Uterus (tissue), 7 donors: ENCODE measurements around the gene DMRT3.

DNA sequence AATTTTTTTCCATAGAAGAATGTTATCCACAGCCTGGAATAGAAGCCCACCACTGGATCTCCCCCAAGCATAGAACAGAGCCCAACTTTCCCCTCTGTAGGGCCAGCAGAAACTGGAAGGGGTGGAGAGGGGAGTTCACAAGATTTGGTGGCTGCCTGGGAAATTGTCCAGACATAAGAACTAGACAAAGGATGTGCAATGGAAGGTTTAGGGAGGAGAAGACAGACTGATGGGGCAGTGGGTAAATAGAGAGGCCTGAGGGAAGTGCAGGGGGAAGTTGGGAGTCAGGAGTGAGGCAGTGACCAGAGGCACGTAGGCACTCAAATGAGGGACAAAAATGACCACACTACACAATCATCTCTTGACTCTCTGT is 6.0 kb upstream of the DOCK8 start:
- PRO-cap, 4 experiments: no peak in any of the 4 experiments
- RAMPAGE, long total RNA, 2 experiments: no peak in any of the 2 experiments
- RRBS: no CpG with 5 or more reads among the region's 1 CpG

GRCh38 chr9:211407-211960 is 3.2 kb upstream of the DOCK8 start:
- PRO-cap, 4 experiments: no peak in any of the 4 experiments
- RAMPAGE, long total RNA, 2 experiments: no peak in any of the 2 experiments
- RRBS: no CpG with 5 or more reads among the region's 5 CpGs

DNA sequence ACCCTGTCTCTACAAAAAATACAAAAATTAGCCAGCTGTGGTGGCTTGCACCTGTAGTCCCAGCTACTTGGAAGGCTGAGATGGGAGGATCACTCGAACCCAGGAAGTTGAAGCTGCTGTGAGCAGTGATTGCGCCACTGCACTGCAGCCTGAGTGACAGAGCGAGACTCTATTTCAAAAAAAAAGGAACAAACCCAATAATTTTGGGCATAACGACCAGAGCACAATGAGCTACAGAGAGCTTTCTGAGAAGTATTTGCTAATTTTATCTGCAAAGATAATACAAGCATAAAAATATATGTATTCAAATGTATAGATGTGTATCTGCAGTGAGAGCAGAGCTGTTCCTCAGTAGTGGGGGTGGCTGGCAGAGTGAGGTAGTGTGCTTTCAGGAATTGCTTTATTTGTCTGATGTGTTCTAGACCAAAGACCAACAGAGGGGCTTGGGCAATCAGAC is 5.1 kb downstream of the DOCK8 start:
- PRO-cap, 4 experiments: no peak in any of the 4 experiments
- RAMPAGE, long total RNA, 2 experiments: no peak in any of the 2 experiments
- RRBS: no CpG with 5 or more reads among the region's 4 CpGs

DNA sequence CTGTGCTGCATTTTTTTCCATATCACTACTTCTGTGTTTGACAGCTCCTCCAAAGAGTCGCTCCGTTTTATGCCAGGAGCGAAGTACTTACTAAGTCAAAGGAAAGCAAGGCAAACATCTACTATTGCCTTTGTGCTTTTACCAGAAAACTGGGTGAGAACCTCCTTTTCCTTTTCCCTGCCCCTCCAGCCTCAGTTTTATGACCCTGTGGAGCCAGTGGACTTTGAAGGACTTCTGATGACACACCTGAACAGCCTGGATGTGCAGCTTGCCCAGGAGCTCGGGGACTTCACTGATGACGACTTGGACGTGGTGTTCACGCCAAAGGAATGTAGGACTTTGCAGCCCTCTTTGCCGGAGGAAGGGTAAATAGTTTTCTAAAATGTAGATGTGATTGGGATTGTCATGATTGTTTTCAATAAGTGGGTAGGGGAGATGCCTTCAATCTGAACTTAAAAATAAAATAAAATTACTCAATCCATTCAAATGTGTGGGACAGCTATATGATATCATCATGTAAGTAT is 71.7 kb downstream of the DOCK8 start:
- PRO-cap, 4 experiments: no peak in any of the 4 experiments
- RAMPAGE, long total RNA, 2 experiments: no peak in any of the 2 experiments
- RRBS: no CpG with 5 or more reads among the region's 8 CpGs

- PRO-cap, 4 experiments: no peak in any of the 4 experiments
- RAMPAGE, long total RNA, 2 experiments: no peak in any of the 2 experiments
- RRBS: no CpG with 5 or more reads among the region's 4 CpGs
Observed at GRCh38 chr9:510419-510730, 5.9 kb downstream of the KANK1 start.

GRCh38 chr9:565658-565983 is 61.1 kb downstream of the KANK1 start:
- PRO-cap, 4 experiments: no peak in any of the 4 experiments
- RAMPAGE, long total RNA, 2 experiments: no peak in any of the 2 experiments
- RRBS: no CpG with 5 or more reads among the region's 5 CpGs

- PRO-cap, 4 experiments: no peak in any of the 4 experiments
- RAMPAGE, long total RNA, 2 experiments: no peak in any of the 2 experiments
- RRBS: no CpG with 5 or more reads among the region's 2 CpGs
Observed at GRCh38 chr9:593794-594336, 89.4 kb downstream of the KANK1 start.

GRCh38 chr9:650421-650883 is 146.0 kb downstream of the KANK1 start:
- PRO-cap, 4 experiments: no peak in any of the 4 experiments
- RAMPAGE, long total RNA, 2 experiments: no peak in any of the 2 experiments
- RRBS: no CpG with 5 or more reads among the region's 2 CpGs

- PRO-cap, 4 experiments: no peak in any of the 4 experiments
- RAMPAGE, long total RNA, 2 experiments: no peak in any of the 2 experiments
- RRBS: no CpG with 5 or more reads among the region's 2 CpGs
Observed at GRCh38 chr9:689433-689766, 152.1 kb upstream of the DMRT1 start.

- PRO-cap, 4 experiments: peak in 4 of 4 experiments; most common plus-strand start chr9:693696 (in 4); most common minus-strand start chr9:693602 (in 3)
- RAMPAGE, long total RNA, 2 experiments: no peak in any of the 2 experiments
- RRBS: no CpG with 5 or more reads among the region's 9 CpGs
Observed at GRCh38 chr9:692891-693950, 148.3 kb upstream of the DMRT1 start.

DNA sequence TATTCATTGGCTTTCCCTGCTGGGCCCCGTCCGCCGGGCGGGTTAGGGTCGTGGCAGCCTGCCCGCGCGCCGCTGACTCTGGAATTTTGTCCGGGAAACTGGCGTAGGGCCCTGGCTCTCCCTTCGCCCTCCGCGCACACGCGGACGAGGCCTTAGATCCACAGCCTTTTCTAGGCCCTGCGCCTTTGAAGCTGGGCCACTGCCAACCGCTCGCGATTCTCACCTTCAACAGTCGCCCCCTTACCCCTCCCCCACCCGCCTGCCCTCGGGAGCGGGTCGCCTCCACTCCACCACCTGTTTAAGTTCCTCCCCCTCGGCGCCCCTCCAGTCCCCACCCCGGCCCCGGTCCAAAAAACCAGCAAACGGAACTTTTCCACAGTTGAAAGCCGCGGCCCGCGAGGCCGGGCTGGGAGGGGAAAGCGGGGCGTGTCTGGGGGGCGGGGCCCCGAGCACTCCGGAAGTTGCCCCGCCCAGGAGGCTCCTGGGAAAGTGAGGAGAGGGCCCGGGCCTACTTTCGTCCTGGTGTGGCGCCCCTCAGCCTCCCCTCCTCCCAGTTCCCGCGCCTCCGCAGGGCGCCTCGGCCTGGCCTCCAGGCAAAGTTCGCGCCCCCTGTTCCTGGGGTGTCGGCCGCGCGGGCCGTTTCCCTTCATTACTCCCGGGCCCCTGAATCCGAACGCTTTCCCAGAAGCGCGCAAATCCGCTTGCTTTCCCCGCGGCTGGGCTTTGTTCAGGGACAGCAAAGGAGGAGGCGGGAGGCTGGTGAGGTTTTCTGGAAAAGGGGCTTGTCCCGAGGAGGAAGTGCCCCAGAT is 4.6 kb upstream of the DMRT3 start:
- PRO-cap, 4 experiments: peak in 1 of 4 experiments; most common plus-strand start position 473 of the sequence (in 1); most common minus-strand start position 395 of the sequence (in 1)
- RAMPAGE, long total RNA, 2 experiments: no peak in any of the 2 experiments
- RRBS: 3% methylated on average over 20 of the region's 67 CpGs

DNA sequence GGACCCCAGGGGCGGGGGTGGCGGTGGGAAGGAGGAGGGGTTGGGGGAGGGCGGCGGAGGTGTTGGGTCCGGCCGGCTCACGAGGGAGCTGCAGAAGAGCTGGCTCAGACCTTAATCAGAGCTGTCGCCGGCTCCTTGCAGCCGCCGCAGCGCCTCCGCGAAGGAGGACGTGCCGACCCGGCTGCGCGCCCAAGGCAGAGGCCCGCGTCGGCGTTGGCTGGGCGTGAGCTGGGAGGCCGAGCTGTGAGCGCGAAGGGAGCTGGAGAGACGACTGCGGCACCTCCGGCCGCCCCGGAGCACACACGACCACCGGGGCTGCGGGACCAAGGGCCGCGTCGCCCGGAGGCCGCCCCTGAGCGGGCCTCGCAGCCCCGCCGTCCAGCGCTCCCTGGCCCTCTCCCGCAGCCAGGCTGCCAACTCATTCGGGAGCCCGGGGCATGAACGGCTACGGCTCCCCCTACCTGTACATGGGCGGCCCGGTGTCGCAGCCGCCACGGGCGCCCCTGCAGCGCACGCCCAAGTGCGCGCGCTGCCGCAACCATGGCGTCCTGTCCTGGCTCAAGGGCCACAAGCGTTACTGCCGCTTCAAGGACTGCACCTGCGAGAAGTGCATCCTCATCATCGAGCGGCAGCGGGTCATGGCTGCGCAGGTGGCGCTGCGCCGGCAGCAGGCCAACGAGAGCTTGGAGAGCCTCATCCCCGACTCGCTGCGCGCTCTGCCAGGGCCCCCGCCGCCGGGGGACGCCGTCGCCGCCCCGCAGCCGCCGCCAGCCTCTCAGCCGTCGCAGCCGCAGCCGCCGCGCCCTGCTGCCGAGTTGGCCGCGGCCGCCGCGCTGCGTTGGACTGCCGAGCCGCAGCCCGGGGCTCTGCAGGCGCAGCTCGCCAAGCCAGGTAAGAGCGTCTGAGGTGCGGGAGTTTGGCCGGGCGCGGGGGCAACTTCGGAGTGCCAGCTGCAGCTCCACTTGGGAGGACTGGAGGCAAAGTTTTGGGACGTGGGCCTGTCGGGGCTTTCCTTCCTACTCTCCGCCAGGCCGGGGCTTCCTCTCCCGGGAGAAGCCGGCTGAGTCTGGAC is at the start of gene DMRT3:
Gene DMRT3 (plus strand): TSS at position 91 of the 1,072 bp plus-strand sequence.
- PRO-cap, 4 experiments: no peak in any of the 4 experiments
- RAMPAGE, long total RNA, 2 experiments: no peak in any of the 2 experiments
- RRBS: 3% methylated on average over 62 of the region's 118 CpGs

GRCh38 chr9:1010766-1011270 is 34.4 kb downstream of the DMRT3 start:
- PRO-cap, 4 experiments: no peak in any of the 4 experiments
- RAMPAGE, long total RNA, 2 experiments: no peak in any of the 2 experiments
- RRBS: no CpG with 5 or more reads among the region's 6 CpGs

GRCh38 chr9:1044619-1045176 is 5.5 kb upstream of the DMRT2 start:
- PRO-cap, 4 experiments: no peak in any of the 4 experiments
- RAMPAGE, long total RNA, 2 experiments: no peak in any of the 2 experiments
- RRBS: no CpG with 5 or more reads among the region's 15 CpGs

- PRO-cap, 4 experiments: no peak in any of the 4 experiments
- RAMPAGE, long total RNA, 2 experiments: no peak in any of the 2 experiments
- RRBS: no CpG with 5 or more reads among the region's 7 CpGs
Observed at GRCh38 chr9:1979649-1980451, 35.3 kb upstream of the SMARCA2 start.

- PRO-cap, 4 experiments: peak in 2 of 4 experiments; most common minus-strand start chr9:2018912 (in 2)
- RAMPAGE, long total RNA, 2 experiments: no peak in any of the 2 experiments
- RRBS: no CpG with 5 or more reads among the region's 2 CpGs
Observed at GRCh38 chr9:2018762-2019158, 3.6 kb downstream of the SMARCA2 start.

DNA sequence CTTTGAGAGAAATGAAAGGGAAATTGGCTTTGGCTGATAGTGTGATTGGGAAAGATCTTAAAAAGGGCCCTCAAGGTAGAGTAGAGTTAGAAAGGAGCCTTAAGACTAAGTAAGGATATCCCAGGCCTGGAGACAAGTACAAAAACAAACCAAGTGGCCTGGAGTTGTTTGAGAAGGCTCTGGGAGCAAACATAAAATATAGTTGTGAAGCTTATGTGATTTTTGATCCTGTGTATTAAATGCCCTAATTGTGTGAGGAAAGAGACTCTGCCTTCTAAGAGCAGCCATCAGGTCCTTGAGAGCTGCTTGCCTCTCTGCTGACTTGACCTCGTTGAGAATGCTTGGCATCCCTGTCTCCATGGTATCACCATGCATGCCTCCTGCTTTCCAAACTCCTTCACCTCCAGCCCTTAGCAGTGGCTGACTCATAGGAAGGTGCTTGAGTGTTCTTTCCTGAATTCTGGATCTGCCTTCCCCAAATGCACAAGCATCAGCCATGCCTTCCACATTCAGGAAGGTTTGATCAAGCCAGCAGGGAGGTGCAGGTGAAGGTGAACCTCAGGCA is 78.9 kb downstream of the SMARCA2 start:
- PRO-cap, 4 experiments: no peak in any of the 4 experiments
- RAMPAGE, long total RNA, 2 experiments: no peak in any of the 2 experiments
- RRBS: no CpG with 5 or more reads among the region's 1 CpG

DNA sequence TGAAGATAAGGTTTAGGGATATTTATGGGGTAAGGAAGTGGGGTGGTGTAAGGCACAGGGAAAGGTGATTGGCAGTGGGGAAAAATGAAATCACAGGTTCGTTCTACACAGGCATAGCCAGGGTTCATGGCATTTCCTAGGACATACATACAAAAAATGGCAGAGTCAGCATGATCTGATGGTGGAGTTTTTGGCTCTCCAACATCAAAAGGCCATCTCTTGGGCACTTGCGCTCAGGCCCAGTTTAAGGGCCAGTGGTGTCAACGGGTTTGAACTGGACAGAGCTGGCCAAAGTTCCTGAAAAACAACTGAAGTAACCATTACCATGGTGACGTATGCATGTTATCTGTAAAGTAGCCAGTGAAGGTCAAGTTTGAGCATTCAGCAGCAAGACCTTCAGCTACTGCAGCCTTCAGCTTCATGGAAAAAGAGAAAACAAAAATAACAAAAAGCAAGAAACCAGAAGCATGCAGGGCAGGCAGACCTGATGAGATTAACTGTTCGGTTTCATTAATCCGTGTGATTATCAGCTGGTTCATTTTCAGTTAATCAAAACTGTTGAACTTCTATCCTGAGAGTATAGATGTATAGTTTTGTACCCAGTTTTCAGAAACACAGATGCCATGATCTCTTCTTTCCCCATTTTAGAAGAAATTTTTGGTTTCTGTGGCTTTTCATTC is 92.9 kb downstream of the SMARCA2 start:
- PRO-cap, 4 experiments: no peak in any of the 4 experiments
- RAMPAGE, long total RNA, 2 experiments: no peak in any of the 2 experiments
- RRBS: no CpG with 5 or more reads among the region's 6 CpGs

GRCh38 chr9:2172646-2173025 is 157.5 kb downstream of the SMARCA2 start:
- PRO-cap, 4 experiments: no peak in any of the 4 experiments
- RAMPAGE, long total RNA, 2 experiments: no peak in any of the 2 experiments
- RRBS: no CpG with 5 or more reads among the region's 8 CpGs

DNA sequence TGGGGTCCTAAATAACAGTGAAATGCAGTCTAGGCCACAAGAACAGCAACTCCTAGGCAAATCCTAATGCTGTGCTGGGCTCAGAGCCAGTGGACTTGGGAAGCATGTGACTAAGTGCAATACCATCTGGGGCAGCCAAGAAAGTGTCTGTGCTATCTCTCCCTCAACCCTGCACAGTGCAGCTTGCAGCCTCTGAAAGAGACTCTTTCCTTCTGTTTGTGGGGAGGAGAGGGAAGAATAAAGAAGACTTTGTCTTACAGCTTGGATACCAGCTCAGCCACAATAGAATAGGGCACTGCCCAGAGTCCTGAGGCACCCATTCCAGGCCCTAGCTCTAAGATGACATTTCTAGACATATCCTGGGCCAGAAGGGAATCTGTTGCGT is 62.0 kb upstream of the VLDLR start:
- PRO-cap, 4 experiments: no peak in any of the 4 experiments
- RAMPAGE, long total RNA, 2 experiments: no peak in any of the 2 experiments
- RRBS: no CpG with 5 or more reads among the region's 1 CpG